Kidney epithelial cell (primary cell): ENCODE data around the gene DNAJC11.

DNA sequence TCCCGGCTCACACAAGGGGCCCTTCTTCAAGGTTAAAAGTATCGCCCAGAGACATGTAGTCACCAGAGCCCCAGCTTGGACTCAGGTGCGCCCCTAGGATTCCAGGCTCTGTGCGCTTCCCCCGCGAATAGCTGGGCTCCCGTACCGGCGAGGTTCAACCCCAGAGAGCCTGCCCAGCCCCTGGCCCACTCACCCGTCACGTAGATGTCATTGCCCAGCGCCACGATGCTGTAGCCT lies 1.1 kb downstream of the KLHL21 start:
- RAMPAGE, long total RNA, result no peak
- RRBS, result no CpG with 5 or more reads among the region's 13 CpGs

- RAMPAGE, long total RNA, result start-site peak on the minus strand at chr1:6701782-6701814, 388 and 275 reads in 2 replicates
- RRBS, result under 1% methylated on average over 33 of the region's 101 CpGs
These were observed at the start of gene DNAJC11 for GRCh38 chr1:6701088-6702097. DNAJC11 (minus strand) TSS chr1:6701816.

DNA sequence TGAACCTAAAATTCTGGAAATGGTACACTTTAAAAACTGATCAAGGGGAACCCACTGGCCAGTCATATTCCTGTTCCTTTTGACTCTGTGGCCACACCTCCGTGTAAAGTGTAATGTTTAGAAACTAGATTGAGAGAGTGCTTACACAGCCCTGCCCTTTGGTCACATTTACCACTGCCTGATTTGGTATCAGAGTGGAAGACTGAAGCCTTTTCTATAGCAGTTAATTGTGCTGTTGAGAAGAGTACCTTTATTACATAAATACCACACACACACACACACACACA lies 37.2 kb downstream of the CAMTA1 start:
- RAMPAGE, long total RNA, result no peak
- RRBS, result no CpG with 5 or more reads among the region's 1 CpG

GRCh38 chr1:7025952-7026383 lies 240.7 kb downstream of the CAMTA1 start:
- RAMPAGE, long total RNA, result no peak
- RRBS, result no CpG with 5 or more reads among the region's 8 CpGs

- RAMPAGE, long total RNA, result no peak
These were observed 420.8 kb downstream of the CAMTA1 start for GRCh38 chr1:7206066-7206363.

- RAMPAGE, long total RNA, result no peak
- RRBS, result no CpG with 5 or more reads among the region's 13 CpGs
These were observed 316.1 kb upstream of the VAMP3 start for GRCh38 chr1:7455075-7455404.

GRCh38 chr1:7478239-7478828 lies 292.8 kb upstream of the VAMP3 start:
- RAMPAGE, long total RNA, result no peak
- RRBS, result no CpG with 5 or more reads among the region's 11 CpGs

DNA sequence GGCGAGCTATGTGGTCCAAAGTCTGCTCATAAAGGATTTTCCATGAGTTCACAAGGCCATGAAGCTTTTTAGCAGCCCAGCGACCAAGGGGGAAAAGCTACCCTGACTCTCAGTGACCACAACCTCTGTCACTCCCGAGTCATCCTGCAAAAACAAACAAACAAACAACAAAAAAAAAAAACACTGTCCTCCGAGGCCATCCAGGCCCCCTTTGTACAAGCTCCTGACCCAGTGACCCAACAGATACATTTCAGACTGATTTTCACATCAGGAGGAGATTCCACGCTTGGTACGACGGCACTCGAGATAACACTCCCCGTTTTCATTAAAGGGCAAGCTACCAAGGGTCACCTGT lies 261.3 kb upstream of the VAMP3 start:
- RAMPAGE, long total RNA, result no peak
- RRBS, result no CpG with 5 or more reads among the region's 9 CpGs

DNA sequence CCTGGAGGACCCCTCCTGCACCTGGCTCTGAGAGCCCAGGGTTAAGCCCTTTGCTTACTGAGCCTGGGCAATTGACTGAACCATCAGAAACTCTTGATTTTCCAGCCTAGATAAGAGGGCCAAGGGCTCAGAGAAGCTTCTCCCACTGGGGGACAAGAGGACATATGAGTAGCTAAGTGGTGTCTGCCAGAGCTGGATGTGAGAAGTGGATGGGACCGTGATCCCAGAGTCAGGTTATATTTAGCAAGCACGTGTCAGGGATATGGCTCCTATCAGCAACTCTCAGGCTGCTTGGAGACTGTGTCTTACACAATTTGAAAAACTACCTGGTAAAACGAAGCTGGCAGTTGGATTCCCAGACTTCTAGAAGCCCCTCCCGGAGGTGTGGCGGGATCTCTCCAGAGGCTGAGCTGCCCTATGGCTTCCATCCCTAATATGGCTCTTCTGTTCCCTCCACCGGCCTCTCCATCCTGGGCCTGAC lies 253.2 kb upstream of the VAMP3 start:
- RAMPAGE, long total RNA, result no peak
- RRBS, result 86% methylated on average over 3 of the region's 6 CpGs

DNA sequence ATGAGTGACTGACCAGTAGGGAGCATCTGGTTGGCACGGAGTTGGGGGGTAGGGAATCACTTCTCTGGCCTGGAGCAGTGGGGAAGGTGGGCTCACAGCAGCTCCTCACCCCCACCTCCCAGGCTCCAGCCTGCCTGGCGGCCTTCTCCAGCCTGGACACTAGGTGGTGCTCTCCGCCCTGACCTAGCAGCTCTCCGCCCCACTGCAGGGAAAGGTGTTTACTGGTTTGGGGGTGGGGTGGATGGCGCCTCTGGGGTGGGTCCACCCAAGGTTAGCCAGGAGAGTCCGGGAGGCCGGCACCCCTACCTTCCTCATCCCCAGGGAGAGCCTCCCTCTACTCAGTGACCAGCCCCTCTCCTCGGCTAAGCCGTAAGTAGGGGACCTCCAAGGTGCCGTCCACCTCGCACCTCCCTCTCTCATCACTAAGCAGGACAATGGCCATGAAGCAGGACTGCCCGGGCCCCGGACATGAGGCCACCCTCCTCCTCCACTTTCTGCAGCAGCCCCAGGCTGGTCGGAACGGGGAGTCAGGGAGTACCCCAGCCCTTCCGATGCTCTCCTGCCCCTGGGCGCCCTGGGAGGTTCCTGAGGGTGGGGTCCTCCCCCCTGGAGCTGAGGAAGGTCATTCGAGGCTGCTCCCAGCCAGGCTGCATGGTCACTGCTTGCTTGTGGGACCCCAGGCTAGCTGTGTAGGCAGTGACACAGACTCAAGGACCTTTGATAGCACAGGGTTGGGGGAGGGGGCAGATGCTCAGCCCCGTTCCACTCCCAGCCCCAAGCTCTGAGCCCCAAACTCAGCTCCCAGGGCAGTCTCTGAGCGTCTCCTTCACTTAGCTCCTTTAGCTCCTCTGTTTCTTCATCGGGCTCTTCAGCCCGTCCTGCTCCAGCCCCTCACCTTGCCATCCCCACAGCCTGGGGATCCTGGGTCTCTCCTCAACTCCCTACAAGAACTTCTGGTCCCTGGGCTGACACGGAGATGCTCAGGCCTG lies 101.3 kb upstream of the VAMP3 start:
- RAMPAGE, long total RNA, result no peak
- RRBS, result no CpG with 5 or more reads among the region's 23 CpGs

GRCh38 chr1:7780628-7781231 lies 3.4 kb upstream of the PER3 start:
- RAMPAGE, long total RNA, result no peak
- RRBS, result no CpG with 5 or more reads among the region's 6 CpGs

GRCh38 chr1:7782965-7783758 lies 929 bp upstream of the PER3 start:
- RAMPAGE, long total RNA, result no peak
- RRBS, result under 1% methylated on average over 5 of the region's 43 CpGs

GRCh38 chr1:8004647-8005528 lies 21.2 kb downstream of the ERRFI1 start:
- RAMPAGE, long total RNA, result no peak
- RRBS, result no CpG with 5 or more reads among the region's 21 CpGs

DNA sequence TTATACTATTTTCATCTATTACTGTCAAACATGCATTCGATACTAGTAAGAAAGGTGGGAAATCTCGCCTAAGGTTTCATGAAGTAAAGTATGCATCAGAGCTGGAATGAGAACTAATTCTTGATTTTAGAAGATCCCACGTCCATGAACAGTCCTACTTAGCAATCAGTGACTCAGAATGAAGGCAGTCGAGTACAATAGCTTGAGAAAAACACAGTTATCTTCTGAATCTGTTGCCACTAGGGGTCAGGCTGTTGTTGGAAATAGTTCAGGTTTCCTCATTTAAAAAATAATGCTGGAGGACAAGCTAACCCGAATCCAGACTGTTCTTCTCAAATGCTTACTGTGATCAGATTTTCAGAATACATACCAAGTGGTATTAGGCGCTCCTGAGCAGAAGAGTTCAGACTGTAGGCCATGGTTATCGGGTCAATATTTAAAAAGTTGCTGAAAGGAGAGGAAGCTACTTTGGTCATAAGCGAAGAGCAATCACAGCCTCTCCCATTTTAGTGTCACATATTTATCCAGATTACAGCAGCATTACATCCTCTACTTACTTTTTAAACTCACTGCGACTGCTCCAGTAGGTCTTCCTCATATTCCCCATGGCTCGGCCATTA lies 11.1 kb downstream of the ERRFI1 start:
- RAMPAGE, long total RNA, result no peak
- RRBS, result no CpG with 5 or more reads among the region's 10 CpGs

DNA sequence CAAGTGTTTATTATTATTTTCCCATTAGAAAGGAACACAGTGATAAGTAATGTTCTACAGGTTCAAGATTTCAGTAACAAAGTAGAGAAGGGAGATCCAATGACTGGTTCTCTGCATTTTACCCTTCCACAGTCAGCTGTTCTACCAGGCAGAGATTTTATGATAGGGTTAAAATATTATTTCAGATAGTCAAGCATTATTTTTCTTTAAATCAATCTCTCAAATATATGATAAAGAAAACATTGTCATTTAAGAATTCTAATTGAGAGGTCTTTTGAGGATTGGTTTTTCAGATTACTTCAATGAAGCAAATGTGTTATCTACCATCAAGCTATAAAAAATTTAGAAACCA lies 9.0 kb downstream of the ERRFI1 start:
- RAMPAGE, long total RNA, result no peak

DNA sequence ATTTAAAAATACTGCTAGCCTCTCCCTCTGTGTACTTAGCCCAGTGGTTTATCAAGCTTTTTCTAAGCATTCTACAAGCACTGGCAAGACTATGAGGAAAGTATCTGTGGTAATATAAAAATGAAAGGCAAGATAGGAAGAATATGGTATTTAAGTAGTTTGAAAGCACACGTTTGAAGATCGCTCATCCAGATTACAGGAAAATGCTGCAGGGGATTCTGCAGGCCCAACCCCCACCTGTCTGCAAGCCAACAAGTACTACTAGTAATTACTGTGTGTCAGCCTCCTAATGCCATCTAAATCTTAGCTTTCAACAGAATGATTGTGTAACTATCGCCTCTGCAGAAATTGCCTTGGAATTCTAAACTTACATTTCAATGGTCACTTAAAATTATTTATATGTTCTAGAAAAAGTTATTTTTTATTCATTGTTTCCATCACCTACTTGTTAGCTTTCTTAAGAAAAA lies 8.5 kb downstream of the ERRFI1 start:
- RAMPAGE, long total RNA, result no peak
- RRBS, result no CpG with 5 or more reads among the region's 3 CpGs

DNA sequence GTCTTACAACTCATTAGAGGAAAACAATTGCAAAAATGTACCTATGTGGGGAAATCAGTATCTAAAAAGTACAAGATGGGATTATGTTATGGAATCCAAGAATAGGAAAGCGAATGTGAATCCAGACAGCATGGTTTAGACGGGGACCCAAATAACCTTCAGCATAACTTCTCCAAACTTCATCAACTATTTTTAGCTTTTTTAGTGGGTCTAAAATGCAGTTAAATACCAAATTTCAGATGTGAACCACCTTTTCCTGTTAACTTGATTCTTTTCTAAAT lies 7.7 kb downstream of the ERRFI1 start:
- RAMPAGE, long total RNA, result no peak
- RRBS, result no CpG with 5 or more reads among the region's 2 CpGs

GRCh38 chr1:8066439-8066857 lies 40.3 kb upstream of the ERRFI1 start:
- RAMPAGE, long total RNA, result no peak
- RRBS, result no CpG with 5 or more reads among the region's 5 CpGs

GRCh38 chr1:8076937-8077748 lies 51.0 kb upstream of the ERRFI1 start:
- RAMPAGE, long total RNA, result no peak
- RRBS, result no CpG with 5 or more reads among the region's 16 CpGs

GRCh38 chr1:8127601-8127813 lies 101.4 kb upstream of the ERRFI1 start:
- RAMPAGE, long total RNA, result no peak
- RRBS, result no CpG with 5 or more reads among the region's 1 CpG